Mesenteric fat pad (tissue), 1 donor: ENCODE results near the genes SLITRK5 and GPC6.

DNA sequence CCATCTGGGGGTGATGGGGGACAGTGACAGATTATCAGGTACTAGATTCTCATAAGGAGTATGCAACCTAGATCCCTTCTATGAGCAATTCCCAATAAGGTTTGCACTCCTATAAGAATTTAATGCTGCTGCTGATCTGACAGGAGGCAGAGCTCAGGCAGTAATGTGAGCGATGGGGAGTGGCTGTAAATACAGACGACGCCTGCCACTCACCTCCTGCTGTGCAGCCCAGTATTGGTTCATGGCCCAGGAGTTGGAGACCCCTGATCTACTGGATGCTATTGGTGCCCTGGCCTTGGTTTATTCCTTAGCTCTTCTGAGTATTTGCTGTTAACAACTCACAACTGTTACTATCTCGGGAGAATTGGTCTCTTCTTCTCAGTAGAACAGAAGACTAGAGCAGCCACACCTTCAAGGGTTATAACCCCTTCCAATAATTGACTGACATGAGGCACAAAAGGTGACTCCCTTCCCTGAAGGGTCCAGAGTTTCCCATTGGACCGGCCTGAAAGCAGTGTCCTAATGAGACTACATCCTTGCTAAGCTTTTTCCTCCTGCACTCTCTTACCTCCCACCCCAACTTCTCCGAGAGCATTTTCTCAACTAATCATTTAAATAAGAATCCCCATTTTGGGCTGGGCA lies 35.0 kb upstream of the RBM26 start:
- PRO-cap = no peak

DNA sequence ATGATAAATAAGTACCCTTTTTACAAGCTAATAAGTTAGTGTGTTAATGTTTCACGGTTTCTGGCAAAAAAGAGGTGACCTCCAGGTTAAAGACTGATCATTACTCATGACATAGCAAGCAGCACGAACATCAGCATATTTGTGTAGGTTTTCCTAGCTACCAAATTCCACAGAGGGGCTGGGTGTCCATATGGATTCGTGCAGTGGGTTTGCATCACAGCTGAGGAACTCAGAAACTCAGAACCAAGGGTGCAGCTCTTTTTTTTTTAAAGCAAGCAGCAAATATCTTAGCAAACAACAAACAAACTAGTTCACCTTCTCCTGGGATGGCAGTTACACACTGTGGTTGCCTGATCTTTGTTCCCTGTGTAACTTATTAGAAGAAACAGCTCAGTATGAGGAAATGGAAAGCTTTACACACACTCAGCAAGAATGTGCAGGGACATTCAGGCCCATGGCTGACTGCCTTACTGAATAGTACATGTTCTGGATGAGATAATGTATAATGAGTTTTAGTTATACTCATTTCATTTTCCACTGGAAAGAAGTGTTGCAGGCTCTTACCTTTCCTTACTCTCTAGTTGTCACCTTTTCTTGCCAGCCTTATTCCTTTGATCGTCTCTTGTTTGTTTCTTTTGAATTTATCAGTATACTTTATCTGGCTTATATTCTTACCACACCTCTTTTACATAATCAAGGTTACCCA lies 4.2 kb downstream of the NDFIP2 start:
- PRO-cap = no peak

DNA sequence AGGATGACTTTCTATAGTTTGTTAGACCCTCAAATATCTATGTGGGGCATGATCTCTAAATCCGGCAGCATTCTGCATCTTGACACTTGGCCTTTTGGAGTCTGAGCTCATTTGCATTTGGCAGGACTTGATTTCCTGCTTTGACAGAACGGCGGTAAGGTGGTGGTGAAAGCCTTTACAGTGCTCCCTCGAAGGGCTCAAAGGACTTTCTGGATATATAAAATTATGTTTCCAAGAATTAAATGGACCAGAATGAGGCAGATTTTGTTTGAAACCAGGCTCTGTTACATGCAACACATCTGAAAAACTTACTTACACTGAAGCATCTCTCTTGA lies 207.3 kb downstream of the SPRY2 start:
- PRO-cap = no peak

DNA sequence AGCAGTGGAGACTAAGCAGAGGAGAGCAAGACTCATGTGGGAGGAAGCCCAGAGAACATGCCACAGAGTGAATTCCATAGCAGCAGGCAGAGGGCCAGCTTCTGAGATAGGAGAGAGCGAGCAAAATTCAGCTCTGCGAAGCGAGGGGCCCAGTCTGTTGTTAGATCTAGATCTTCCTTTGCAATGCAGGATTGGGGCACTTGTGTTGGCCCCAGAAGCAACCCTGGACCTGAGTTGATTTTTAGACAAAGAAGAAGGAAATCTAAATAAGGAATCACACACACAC lies 199.7 kb downstream of the SPRY2 start:
- PRO-cap = no peak

DNA sequence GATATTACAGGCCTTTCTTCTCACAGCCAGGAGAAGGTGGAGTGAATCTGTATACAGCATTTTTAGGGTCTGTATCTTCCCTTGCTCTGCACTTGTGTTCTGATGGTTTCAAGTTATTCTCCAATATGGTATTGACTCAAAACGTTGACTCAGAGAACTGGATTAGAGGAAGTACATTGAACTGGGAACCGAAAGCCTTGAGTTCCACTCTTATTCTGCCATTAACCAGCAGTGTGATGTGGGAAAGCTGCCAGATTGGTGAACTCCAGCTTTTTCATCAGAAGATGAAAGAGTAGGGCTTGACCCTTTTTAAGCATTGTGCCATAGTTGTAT lies 167.7 kb downstream of the SPRY2 start:
- PRO-cap = no peak

DNA sequence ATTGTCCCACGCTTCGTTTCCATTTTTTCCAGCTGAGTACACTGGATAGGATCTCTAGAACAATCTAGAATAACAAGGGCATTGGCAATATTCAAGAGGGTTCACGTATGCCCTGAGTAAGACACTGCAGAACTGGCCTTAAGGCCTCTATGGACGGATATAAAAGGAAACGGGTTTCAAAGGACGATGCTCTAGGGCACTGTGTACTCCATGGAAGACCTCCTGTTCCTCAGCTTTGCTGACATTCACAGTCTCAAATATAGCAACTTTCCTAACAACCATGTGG lies 37.8 kb downstream of the SPRY2 start:
- PRO-cap = no peak

DNA sequence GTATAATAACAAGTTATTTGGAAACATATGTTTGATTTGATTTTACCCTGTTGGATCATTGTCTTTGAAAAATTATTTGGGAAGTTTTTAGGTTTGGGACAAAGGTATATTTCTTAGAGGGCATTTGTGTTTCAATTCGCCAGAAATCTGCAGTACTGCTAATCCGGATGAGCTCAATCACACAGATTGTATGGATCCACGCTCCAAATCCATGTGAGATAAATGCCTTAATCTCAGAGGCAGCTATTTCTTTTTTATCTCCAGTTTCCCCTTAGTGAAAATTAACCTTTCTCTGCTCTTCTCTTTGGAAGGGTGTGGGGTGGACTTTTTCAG lies 1464.6 kb downstream of the SLITRK1 start:
- PRO-cap = no peak

GRCh38 chr13:86757642-86758117 lies 913.5 kb upstream of the SLITRK5 start:
- PRO-cap = no peak

DNA sequence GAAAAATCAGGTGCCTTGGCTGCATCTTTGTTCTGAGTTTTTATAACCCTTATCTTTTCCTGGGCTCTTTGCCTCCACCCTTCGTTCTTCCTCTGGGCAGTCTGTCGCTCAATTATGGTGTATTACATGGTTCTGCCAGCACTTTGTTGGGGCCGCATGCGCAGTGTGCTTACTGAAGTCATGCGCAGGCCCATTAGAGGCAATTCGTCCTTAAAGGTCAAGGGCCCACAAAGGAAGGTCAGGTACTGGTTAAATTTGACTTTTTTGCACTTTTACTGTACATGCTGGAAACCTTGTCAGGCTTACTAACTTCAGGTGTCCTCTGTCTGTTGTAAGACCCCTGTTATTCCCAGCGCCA lies 761.8 kb upstream of the SLITRK5 start:
- PRO-cap = no peak

DNA sequence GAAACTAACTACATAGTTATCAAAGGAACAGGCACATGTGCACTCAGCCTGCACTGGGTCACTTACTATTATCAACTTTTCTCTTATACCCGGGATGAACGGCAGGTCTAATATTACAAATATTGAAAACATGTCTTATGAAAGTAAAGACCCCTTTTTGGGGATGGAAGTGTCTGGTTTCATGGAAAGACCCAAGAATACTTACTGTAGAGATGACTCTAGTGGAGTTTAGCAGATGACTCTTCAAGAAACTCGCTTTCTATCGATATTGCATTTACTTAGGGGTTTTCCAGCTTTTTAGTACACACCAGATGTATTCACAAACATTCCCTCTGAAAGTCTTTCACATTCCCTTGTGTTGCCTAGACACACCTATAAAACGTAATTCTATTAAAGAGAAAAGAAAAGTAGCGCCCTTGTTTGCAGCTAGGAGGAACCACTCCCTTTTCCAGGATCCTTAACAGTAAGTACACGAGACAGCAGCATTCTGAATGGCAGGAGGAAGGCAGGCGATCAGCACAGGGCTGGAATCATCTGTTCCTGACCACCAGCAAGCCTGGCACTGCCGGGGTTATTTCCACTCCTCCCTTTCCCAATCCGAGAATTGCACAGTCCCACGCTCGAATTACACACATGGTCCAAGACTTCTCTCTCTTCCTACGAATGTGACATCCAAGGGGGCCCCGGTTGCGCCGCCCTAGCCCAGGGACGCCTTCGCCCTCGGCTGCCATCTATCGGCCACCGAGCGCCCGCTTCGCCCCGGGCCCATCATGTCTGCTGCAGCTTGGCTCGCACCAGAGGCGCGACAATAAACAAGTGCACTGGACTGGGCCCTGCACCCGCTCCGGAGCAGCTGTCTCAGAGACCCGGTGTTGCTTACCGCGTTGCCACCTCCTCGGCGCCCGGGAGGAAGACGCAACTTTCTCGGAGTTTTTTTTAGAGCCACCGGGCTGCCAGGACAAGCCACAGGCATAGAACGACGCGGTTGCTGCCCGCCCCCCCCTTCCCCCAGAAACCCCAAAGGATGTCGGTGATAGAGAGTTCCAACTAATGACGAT lies at the start of gene SLITRK5:
Gene SLITRK5, plus strand, starts transcription at position 741 of the 1,058 bp plus-strand sequence.
- PRO-cap = no peak

DNA sequence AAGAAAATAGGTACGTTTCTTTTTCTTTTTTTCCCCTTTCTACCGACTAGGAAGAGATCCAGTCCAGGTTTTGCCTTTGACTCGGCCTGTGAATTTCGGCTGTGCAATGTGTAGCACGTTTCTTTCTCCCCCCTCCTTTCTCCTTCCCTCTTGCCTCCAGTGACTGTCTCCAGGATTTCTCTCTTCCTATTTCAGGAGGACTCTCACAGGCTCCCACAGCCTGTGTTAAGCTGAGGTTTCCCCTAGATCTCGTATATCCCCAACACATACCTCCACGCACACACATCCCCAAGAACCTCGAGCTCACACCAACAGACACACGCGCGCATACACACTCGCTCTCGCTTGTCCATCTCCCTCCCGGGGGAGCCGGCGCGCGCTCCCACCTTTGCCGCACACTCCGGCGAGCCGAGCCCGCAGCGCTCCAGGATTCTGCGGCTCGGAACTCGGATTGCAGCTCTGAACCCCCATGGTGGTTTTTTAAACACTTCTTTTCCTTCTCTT lies at the start of gene GPC6:
Gene GPC6, plus strand, starts transcription at position 135 of the 504 bp plus-strand sequence.
- PRO-cap = no peak

GRCh38 chr13:93227177-93227761 lies 662 bp downstream of the GPC6 start:
- PRO-cap = no peak

DNA sequence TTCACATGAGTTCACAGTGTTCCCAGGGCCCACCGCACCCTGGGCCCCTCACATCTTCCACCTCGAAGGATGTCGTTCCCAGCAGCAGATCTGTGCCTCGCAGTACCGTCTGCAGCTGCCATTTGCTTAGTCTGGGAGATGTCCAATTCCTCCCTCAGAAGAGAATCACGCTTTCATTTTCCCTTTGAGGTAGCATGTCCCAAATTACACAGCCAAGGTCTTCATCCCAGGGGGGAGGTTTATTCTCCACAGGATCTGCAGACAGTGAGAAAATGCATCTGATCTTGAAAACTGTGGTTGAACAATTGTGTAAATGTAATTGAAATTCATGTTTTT lies 150.2 kb downstream of the DCT start:
- PRO-cap = no peak

- PRO-cap = no peak
Measured at GRCh38 chr13:95116675-95117155, 184.5 kb downstream of the ABCC4 start.

- PRO-cap = no peak
Measured at GRCh38 chr13:95314445-95314908, 13.2 kb upstream of the ABCC4 start.

GRCh38 chr13:95629785-95630416 lies 14.6 kb downstream of the DZIP1 start:
- PRO-cap = no peak

GRCh38 chr13:95641204-95642357 lies 2.9 kb downstream of the DZIP1 start:
- PRO-cap = no peak

GRCh38 chr13:96091862-96092136 lies 1.9 kb downstream of the HS6ST3 start:
- PRO-cap = no peak

DNA sequence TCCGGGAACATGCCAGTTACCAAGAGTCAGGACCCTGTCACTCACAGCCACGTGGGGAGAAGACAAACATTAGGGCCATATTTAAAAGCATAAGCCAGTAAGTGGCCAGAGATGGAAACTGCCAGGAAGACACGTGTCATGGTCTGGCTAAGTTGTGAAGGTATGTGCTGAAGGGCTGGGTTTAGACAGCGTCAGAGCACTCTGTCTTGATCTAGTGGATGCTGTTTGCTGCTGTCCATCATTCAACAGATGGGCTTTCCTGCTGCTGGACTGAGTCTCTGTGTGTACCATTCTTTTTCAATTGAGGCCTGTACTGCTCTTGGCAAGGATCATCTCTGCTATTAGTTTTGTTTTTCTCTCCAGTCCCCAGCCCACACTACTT lies 128.6 kb downstream of the HS6ST3 start:
- PRO-cap = no peak

DNA sequence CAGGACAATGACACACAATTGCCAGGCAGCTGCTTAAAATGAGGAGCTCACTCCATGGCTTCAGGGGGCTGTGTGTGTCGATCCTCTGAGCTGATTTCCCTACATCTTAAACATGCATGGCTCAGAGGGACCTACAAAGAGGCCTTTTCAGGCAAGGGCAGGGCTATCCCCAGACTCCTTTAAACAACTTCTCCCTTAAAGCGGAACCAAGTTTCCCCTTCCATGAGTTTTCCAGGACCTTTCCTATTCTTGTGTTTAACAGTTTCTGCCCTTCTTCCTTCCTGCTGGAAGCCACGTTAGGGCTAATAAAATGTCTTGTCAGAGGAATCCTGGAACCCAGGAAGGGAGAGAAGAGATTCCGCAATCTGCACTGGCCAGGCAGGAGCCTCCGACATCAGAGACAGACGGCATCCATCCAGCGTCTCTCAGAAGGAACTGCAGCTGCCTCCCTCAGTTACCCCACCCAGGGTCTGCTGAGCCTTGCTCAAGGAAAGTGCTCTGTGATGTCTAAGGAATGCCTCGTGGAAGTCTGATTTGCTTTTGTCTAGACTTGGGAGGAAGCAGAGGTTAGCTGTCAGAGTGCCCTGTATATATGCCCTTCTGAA lies 107.2 kb upstream of the MBNL2 start:
- PRO-cap = no peak